Foreskin keratinocyte (primary cell): Measurements from ENCODE around the genes HOXA5 and JAZF1.

- RAMPAGE, total RNA = no peak
Measured at GRCh38 chr7:26367087-26367846, 75.6 kb downstream of the SNX10 start.

- RAMPAGE, total RNA = no peak
Measured at GRCh38 chr7:26638066-26638455, 226.3 kb downstream of the SKAP2 start.

DNA sequence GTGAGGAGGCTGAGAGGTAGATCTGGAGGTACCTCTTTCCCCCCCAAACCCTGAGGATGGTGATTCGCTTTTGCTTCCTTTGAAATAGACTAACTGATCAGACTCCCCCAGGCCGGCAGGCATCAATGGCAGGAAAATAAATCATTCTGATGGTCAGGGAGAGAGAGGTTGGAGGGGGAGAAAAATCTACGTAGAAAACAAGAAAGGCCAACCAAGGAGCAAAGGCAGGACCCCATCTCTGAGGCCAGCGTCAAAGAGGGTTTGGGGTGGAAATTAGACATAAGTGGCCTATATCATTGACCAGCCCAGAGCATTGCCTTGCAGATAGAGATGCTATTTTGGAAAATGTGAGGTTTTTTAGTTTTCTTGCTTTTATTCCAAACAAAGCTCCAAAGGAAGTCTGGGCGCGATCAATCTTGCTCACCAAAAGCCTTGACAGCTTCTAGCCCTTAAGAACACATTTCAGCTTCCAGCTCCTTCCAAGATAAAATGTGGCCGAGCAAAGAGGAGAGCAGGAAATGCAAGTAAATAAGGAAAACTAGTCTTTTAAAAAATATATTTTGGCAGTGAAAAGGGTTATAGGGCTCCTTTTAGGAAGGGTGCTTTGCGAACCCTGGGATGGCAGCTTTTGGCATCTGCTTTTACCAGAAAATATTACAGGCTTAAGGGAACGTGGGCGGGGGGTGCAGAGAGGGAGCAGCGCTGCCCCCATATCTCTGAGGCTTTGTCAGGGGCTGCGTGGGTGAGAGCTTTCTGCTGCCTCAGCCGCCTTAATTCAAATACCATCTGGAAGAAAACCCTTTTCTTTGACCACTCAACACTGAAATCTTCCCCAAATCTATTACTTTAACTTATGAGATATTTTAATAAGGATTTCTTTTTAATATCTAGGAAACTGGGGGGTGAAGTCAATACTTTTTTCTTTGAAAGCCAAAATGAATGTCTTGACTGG is 2.1 kb upstream of the HOXA2 start:
- RAMPAGE, total RNA = no peak

- RAMPAGE, total RNA = no peak
Measured at GRCh38 chr7:27143628-27143937, at the start of gene HOXA5. TSS of gene HOXA5 (minus strand) at chr7:27143681.

DNA sequence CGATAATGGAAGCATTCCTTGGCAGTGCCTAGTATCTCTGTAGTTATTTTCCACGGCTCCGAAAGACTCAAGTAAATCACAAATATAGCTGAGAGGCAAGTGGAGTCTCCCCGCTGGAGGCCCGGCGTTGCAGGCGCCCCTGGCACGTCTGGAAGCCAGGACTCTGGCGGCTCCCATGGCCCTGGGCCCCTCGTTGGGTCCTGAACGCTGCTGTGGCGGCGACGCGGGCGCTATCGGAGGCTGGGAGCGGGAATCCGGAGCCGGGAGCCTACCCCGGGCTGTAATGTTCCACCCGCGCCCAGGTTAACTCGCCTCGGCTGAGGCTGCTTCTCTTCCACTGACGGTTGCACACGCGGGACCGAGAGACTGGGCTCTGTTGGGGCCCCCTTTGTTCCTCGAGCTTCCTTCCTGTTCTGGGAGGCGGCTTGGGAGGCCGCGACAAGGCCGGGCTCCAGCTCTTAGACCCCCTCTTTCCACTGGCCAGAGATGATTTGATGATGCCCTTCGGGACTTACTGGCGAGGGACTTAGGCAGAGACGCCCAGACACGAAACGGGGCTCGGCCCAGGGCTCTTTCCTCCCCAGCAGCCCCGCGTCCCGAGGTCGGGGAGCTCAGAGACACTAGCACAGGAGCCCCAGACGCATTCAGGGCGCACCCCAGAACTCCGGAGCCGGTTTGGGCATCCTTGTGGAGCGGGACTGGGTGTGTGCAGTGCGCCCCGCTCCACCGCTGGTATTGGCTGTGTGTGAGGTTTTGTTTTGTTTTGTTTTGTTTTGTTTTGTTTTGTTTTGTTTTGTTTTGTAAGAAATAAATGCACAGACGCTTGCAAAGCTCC is 1.4 kb upstream of the HOXA5 start:
- RAMPAGE, total RNA = no peak

DNA sequence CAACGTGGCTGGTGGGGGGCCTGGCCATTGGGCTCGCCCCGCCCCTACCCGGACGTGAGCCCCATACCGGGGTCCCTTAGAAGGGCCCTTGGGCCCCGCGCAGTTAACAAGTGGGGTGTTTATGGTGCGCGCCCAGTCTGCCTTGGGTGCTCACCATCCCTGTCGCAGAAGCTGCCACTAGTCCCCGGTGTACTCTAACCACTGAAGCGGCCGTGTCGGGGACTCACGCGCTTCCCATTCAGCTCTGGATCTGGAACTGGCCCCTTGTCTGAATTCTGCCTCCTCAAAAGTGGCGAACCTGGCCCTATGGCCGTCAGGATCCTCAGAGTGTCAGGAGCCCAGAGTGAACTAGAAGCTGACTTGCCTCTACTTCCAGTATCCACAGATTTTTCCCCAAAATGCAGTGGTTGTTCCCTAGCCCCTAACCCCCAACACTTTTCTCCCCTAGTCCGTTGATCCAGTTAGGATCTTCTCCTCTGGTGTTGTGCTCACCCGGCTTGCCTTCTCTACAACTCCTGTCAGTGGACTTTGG is 494 bp upstream of the HOXA10 start:
- RAMPAGE, total RNA = no peak

DNA sequence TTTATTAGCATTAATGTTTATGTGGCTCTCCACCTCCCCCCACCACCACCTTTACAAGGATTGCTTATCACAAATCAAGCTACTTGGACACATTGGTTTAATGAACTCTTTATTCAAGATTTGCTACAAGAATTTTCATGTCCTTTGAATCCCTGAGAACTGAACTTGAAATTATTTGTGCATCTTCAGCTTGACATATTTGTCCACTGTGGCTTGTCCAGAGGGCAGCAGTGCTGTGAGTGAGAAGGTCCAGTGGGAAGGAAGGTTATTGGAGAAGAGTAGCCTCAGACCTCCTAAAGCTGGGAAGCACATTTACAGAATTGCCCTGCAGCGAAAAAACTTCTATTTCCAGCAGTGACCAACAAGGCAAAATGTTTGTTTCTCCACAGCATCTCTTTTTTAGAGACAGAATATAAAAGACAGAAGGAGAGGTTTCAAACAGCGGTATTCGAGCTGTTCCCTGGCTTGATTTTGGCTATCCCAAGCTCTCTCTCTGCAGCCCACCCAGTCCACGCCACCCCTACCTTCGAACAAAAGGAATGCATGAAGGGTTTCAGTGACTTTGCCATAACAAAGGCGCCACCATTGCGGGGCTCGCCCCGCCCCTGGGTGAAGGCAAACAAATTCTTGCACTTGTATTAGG is 2.2 kb upstream of the HOXA11 start:
- RAMPAGE, total RNA = no peak

DNA sequence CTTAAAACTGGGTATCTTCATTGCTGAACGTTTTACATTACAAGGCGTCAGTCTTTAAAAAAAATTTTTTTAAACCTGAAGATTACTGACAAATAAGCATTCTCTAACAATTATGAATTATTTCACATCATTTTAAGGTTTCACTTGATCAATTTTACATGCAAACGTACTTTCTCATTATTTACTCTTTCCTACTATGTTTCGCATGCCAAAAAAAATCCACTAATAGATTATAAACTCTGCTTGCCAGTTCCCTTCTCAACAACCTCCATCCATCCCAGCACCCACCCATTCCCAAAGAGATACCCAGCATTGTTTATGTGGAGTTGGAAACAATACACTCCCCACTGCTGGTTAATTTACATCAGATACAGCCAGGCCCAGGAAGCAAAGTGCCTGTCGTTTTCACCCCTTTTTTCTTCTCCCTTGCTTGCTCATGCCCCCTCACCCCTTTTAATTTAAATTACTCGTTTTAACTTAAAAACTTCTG is 60.0 kb downstream of the HIBADH start:
- RAMPAGE, total RNA = no peak

DNA sequence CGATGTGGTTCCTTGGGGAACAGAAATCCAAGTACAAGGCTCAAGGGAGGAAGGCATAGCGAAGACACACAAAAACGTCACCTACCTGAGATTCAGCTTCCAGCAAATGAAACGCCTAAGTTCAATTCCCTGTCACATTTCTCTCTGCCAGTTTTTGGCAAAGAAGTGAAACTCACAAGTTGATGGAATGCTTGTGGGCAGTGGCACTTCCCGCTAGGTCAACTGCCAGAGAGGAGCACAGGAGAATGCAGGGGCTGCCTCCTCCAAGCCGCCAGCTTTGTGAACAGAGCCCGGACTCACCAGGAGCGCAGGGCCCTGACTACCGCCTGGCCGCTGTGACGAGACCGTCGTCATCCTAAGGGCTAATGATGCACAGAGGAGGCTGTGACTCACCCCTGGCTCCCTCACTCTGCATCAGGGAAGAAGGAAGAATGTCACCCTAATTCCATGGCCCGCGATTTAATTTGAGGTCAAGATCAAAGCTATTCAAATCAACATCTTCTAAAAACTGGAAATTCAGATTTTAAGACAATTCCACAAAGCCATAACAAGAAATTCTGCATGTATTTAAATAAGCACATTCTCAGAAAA is 123.9 kb downstream of the TAX1BP1 start:
- RAMPAGE, total RNA = no peak

- RAMPAGE, total RNA = no peak
Measured at GRCh38 chr7:27897257-27897818, 157.4 kb downstream of the TAX1BP1 start.

GRCh38 chr7:28144960-28145485 is 35.6 kb downstream of the JAZF1 start:
- RAMPAGE, total RNA = no peak

DNA sequence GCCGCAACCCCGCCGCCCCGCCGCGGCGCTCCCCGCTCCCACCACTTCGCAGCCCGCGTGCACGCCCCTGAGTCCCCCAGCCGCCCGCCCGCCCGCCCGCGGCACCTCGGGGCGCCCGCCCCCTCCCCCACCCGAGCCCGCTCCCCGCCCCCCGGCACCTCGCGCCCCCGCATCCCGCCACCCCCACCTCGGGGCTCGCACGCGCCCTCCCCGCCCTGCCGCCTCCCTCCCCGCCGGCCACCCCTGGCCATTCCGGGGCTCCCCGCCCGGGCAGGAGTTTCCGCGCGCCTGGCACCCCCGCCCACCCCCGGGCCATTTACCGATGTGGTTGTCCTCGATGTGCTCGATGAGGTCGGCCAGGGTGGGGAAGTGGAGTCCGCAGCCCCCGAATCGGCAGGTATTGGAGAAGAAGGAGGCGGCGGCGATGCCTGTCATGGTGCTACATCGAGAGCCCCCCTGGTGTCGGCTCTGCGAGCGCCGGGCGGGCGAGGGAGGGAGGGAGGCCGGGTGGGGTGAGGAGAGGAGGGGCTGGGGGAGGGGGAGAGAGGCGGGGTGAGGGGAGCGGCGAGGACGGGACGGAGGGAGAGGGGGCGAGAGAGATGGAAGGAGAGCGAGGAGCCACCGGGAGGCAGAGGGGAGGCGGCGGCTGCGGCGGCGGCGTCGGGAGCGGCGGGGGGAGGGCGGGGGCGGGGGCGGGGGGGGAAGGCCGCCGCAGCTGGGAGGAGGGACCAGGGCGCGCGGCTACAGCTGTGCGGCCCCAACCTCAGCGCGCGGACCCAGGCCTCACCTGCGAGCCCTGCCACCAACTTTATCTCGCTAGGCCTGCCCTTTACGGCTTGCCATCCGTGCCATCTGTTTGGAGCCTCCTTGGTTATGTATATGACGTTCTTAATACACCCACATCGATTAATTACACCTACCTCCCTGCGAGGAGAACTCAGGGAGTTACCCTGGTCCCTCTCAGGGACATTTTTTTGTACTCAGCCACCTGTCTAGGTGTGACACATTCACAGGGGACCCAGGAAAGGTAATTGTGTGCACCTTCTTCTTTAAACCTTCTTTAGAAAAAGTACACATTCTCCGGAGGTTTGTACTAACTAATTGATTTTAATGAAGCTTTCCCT is at the start of gene JAZF1:
Gene JAZF1, minus strand, starts transcription at position 653 of the 1,124 bp plus-strand sequence.
- RAMPAGE, total RNA = no peak

DNA sequence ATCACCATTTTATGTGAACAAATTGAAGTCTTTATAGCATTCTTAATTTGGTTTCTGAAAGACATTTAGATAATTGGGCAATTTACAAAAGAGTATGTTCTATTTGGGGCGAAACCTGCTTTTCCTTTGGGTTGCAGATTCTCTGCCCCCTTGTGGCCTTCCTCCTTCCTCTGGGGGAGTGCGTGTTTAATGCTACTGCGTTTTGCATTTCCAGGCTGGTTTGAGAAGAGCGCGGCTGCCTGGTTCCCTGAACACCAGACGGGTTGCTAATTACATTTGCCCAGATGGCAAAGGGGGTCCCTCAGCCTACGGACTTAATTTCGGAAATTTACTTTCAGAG is 91.8 kb upstream of the JAZF1 start:
- RAMPAGE, total RNA = no peak

DNA sequence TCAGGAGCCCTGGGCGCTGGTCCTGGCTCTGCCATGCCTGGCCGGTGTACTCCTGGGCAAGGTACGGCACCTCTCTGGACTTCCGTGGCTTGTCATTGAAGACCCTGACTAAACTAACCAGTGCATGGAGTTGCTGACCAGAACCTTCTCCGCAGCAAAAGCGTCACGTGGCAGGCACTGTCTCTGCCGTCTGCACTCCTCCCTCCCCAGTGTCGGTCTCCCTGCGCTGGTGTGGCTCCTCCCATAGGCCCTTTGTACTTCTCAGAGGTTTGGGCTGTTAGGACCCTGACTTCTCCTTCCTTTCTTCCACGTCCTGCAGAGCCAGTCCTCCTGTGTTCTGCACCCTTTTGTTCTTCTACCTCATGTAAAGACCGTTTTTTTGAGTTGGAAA is 100.6 kb upstream of the CREB5 start:
- RAMPAGE, total RNA = no peak

GRCh38 chr7:28405889-28406175 is 6.5 kb upstream of the CREB5 start:
- RAMPAGE, total RNA = no peak

DNA sequence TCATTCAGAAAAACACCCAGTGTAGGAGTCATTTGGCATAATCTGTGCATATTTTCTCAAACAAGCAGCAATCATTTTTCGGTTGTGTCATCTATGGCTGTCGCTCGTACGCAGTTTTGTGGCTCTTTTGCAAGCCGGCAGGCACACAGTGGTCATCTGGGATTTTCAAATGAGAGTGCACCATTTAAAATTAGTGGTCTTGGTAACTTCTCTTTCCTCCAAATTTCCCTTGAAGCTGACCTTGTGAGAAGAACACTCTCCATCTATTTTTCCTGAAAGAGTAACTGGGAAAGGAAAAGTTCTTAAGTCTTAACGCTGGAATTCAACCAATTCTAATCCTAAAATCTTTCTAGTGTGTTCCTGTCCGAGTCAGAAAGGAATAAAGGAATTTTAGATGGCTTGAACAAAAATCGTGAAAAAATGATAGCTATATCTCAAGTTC is 20.0 kb downstream of the CREB5 start:
- RAMPAGE, total RNA = no peak

- RAMPAGE, total RNA = no peak
Measured at GRCh38 chr7:28570285-28571039, 158.1 kb downstream of the CREB5 start.

GRCh38 chr7:28695600-28695969 is 262.5 kb downstream of the TRIL start:
- RAMPAGE, total RNA = no peak

DNA sequence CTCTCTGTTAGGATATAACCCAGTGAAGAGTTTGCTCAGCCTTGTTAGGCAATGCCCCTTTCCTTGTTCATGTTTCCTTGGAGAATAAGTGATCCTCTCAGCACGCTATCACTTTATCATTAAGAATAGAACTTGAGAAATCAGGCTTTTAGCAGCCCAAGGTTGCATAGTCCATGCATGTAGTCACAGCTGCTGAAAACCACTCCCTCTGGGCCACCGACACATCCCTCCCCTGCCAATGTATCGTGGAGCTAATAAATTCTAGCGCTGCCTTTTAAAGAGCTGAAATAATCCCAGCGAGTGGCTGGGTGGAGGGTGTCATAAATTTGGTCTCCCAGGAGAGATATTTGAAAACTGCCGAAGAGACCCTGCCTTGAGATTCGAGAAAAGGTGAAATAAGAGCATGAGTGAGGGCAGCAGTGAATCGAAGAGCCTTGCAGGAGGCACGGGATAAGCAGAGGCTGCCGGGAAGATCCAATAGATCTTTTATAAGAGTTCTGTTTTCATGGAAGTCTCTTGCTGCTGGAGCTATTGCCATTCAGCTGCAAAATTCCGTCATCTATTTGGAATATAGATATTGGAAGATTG is 249.9 kb downstream of the TRIL start:
- RAMPAGE, total RNA = no peak

GRCh38 chr7:28933289-28934009 is 24.7 kb downstream of the TRIL start:
- RAMPAGE, total RNA = no peak